H4 (cell line): ENCODE data around the gene EDN2.

DNA sequence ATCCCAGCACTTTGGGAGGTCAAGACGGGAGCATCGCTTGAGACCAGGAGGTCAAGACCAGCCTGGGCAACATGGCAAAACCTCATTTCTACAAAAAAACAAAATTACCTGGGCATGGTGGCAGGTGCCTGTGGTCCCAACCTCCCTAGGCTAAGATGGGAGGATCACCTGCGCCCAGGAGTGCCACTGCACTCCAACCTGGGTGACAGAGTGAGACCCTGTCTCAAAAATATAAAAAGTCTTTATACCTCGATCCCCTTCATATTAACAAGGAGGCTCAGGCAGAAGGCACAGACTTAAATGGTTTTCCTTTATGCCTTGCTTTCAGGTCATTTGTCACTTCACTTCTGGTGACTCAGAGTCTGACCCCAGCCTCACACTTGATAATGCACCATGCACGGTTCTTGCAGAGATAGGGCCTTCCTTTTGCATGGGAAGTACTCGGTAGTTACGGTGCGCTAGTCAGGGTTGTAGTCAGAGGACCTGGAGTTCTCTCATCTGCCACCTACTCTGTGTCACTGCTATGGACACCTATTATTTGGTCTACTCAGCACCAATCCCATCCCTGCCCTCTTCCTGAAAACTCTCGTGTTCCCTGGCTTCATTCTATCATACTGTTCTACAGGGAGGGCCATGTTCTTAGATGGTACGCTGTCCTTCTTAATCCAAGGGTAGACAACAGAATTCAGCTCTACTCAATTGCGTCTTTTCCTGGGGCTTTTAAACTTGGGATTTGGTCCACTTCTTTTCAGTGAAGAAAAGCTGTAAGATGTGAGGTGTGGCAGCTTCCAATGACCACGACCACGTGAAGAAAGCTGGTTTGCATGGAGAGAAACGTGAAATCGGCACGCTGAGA lies 43.7 kb upstream of the BMP8B start:
- RAMPAGE, long total RNA, result no peak

- RAMPAGE, long total RNA, result no peak
These were observed 571 bp downstream of the TRIT1 start for GRCh38 chr1:39882474-39883392.

DNA sequence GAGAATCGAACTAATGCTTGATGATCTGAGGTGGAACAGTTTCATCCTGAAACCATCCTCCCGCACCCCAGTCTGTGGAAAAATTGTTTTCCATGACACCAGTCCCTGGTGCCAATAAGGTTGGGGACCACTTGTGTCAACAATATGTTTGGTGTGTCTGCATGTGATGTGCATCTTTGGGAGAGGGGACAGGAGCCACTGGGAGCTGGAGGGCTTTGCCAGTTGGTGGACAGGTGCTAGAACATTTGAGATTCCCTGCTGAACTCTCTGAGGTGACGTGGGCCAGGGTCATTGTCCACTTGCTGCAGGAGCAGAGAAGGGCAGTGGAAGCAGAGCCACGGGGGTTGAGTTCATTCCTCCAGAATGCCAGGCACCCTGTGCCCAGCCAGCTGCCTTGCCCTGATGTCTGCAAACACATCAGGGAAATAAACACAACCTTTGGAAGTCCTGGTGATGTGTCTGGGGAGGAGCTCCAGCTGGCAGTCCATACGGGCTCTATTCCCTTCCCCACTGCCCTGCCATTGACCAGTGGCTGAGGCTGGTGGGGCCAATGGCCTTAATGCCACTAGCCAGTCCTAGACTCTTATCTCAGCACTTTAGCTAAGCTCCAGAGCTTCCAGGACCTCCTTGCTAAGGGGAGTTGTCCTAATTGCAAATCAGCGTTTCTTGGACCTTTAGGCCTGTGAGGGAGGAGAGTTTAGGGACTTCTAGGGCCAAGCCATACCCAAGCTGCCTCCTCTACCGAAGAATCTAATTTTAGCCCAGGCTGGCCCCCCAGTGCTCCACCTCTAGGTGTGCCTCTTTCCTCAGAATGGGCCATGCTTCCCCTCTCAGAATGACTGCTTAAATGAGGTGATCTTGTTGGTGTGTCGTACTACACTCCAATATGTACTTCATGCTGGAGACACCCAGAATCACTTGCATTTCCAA lies 26.1 kb upstream of the MFSD2A start:
- RAMPAGE, long total RNA, result no peak

DNA sequence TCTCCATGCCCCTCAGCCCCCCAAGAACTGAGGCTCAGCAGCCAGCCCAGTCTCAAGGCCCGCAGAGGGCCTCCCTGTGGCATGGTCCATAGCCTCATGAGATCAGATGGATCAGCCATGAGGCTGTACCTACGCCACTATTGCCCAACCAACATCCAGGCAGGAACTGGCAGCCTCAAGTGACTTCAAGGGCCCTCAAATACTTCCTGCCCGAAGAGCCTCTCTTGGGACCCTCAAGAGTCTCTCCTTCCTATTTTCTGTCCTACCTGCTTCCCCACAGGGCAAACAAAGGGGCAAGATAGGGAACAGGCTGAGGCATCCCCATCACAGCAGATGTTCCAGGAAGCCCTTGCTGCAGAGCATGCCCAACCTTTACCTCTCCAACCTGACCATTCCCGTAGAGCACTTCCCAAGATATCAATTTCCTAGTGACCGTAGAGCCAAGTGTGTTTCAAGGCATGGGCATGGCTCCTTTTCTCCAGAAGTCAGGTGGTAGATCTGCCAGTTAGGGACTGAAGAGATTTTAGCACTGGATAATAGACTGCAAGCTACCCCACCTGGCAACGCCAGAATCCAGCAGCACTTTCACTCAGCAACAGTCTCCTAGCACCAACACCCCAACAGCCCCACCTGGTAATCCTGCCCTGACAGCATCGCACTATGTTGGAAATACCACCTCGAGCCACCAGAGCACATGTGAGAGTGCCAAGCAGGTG lies 13.8 kb upstream of the MFSD2A start:
- RAMPAGE, long total RNA, result no peak

GRCh38 chr1:39955298-39955764 lies 386 bp downstream of the MFSD2A start:
- RAMPAGE, long total RNA, result no peak

GRCh38 chr1:40267634-40268292 lies 9.7 kb downstream of the ZMPSTE24 start:
- RAMPAGE, long total RNA, result no peak

DNA sequence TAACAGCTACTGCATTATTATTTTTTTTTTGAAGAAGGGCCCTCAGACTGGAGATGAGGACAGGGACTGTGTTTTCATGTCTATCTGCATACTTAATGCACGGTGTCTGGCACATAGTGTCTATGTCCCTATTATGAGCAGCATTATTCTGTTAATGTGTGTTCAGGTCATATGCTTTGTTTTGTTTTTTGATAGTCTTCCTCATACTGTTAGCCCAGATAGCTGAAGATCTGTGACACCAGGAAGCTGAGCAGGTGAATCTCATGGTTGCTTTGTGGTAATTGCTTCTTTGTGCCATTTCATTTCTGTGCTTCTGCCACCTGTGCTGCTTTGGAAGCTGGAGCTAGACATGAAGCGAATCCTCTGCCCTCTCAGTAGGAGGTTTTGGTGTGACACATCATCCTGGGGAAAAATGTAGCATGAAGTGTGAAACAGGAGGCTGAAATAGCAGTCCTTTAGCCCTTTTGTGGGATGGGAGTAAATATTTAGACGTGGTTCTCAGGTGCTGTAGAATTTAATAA lies 15.8 kb downstream of the SMAP2 start:
- RAMPAGE, long total RNA, result no peak

DNA sequence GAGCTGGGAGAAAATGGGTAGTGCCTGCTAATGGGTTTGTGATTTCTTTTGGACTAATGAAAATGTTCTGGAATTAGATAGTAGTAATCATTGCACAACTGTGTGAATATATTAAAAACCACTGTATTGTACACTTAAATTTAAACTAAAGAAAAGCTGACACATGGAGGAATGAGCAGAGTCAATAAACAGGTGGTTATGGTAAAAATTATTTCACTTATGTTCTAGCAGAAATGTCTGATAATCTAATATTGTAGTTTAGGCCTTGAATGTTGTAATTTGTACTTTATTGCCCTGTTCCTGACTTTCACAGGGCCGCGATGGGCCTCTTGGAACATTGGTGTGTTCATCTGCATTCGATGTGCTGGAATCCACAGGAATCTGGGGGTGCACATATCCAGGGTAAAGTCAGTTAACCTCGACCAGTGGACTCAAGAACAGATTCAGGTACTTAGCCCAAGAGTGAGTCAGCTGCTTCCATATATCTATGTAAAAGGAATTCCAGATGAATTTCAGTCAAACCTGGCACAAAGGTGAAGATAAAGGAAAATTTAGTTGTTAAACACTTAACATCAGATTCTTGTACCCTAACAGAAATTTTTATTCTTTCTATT lies 33.0 kb downstream of the SMAP2 start:
- RAMPAGE, long total RNA, result no peak

- RAMPAGE, long total RNA, result no peak
These were observed 28.4 kb upstream of the ZFP69B start for GRCh38 chr1:40421801-40422288.

DNA sequence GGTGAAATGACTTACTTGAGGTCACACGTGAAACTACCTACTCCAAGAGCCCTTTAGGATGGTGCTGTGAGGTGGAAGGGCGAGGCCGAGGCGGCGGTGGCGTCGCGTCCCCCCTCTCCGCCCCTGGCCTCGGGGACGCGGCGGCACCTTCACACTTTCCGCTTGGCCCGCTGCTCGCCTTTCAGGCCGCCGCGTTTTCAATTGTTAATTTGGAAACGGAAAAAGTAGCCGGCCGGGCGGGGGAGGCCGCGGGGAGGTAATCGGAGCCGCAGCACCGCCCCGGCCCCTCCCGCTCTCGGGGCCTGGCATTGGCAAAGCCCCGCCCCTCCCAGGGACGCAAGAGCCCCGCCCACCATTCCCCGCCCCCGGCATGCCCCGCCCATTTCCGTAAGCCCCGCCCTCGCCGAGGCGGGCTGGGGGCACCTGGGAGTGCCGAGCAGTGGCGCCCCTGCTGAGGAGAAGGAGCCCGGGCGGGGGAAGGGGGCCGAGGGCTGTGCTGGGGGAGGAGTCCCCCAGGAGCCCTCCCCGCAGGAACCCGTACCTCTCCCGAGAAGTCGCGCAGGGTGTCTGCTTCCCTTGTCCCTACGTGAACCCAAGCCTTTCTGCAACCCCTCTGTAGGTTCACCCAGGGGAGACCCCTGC lies 18.7 kb downstream of the KCNQ4 start:
- RAMPAGE, long total RNA, result no peak

GRCh38 chr1:40944871-40945644 lies 34.4 kb upstream of the CTPS1 start:
- RAMPAGE, long total RNA, result no peak

- RAMPAGE, long total RNA, result no peak
These were observed 19.5 kb downstream of the SLFNL1 start for GRCh38 chr1:41001921-41002522.

DNA sequence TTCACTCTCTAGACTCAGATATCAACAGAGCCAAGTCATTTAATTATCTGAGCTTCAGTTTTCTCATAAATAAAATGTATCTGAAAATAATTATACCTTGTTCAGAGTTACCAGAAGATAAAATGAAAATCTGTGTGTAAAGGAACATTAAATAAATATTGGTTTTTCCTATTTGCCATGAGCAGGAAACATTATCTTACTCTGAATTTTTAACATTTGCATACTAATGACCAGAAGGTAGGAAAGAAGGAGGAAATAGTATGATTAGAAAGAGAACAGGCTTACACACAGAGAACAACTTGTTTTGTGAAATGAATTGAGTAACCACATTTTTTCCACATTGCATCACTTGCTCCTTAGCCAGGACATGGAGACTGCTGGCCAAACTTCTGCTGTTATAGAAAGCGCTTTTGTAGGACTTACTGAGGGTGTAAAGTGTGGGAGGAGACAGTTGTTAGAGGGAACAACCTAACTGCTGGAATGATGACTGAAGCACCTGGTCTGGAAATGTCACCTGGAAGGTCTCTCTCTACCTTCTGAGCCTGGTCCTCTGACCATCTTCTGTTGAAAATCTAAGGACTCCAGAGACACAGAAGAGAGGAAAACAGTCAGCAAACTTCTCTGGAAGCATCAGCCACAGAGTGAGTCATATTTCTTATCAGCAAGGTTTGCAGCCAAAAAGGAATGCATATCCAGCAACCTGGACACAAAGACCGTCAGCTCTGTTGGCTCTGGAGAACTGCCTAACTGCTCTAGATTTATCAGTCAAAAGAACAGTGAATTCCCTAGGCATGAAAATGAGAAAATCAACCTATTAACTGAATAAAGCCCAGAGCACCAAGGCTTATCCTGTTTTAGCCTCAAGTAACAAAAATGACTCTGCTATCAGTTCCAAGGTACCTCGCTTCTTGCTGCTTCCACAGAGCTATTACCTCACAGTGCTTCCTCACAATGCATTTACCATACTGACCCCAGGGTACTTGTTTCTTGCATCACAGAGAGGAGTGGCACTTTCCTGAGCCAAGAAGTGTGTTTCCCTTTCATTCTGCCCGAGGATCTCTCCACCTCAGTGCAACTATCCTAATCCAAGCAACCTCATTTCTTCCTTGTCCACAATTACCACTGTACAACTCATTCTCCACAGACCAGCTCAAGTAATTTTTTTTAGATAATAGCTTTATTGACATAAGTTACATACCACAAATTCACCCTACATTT lies 88.0 kb upstream of the SLFNL1 start:
- RAMPAGE, long total RNA, result no peak

DNA sequence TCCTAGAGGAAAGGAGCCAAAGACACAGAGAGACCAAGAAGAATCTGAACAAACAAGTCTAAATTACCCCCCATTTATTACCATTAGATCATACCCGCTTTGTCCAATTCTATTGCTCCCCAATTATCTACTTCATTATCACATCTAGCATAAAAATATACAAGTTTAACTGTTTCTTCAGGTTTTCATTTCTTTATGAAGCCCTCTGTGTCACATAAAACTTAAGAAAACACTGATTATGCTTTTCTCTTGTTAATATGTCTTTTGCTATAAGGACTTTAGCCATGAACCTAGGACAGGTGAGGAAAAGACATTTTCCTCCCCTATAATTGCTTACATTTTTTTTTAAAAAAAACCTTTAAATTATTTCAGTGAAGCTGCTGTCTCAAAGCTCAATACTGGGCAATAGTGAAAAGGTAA lies 28.5 kb downstream of the SCMH1 start:
- RAMPAGE, long total RNA, result no peak

DNA sequence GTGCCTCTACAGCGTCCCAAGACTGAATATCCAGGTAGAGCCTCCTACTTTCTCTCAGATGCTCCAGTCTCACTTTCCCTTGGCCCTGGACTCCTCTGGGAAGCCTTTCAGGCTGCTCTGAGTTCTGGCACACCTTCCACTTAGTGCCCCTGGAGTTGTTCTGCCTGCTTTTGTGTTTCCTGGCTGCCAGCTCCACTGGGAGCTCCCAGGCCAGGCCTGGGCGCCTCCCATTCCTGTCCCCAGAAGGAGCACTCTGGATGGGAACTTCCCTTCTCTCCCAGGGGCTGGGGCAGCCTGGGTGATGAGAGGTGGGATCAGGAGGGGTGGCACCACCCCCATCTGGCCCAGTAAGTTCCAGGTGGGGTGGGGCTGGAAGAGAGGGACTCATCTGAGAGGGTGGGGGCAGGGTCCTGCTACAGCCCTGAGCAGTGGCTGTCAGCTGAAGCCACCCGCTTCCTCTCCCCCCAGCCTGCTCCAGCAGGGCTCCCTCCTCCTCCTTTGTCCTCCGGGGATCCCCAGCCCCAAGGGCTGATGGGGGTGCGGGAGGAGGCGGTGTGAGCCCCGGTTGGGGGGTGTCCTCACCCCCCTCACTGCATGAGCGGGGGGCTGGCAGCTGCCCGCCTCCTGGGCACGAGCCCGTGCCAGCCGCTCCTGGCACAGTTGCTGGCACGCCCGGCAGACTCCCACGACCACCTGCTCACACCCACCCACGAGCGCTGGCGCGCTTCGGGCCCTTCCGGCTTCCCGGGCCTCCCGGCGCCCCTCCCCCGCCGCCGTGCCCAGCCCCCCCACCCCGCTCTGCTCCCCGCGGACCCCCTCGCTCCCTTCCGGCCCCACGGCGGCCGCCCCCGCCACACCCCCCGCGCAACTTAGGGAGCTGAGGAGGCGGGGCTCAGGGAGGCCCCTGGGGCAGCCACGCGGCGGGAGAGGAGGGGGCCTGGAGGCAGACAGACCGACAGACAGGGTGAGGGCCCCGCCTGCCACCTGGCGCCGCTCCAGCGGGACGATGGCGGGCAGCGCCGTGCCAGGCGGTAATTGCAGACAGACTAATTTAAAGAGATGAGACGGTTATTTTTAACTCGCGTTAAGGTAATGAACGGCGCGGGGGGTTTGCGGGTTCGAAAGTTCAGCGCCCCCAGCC lies 118.4 kb downstream of the EDN2 start:
- RAMPAGE, long total RNA, result no peak

- RAMPAGE, long total RNA, result no peak
These were observed 65.7 kb downstream of the EDN2 start for GRCh38 chr1:41418696-41419239.

DNA sequence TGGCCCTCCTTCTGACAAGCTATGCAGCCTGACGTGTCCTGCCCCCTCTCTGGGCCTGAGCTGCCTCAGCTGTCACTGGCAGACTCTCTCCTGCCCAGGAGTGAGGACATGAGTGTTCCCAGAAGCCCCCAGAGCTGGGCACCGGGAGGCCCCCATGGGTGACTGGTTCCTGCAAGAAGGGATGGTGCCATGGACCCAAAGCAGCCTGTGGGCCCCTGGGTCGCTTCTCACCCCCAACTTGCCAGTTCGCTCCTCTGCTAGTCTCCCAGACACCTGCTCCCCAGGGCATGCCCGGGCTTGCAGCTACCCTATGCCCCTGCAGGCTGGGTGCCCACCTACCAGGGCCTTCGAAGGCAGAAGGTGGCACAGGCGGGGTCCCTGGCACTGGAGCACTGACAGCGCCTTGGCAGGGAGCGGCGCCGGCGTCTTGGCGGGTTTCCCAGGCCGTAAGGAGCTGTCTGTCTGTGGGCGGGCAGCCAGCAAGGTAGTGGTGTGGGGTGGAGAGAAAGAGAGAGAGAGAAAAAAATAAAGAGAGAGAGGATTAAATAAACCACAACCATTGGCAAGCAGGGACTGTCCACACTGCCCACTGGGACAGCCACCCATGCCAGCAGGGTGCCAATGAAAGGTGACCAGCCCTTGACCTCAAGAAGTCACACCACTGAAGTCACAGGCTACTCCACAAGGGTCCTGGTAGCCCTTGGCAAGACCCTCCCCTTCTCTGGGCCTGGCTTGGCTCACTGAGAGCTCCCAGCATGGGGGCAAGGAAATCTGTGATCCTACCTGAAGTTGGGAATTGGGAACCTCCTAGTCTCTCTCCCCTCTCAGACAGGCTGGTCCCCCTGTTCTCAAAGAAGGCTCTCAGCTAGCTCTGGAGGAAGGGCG lies 2.1 kb downstream of the EDN2 start:
- RAMPAGE, long total RNA, result no peak

GRCh38 chr1:41484159-41484968 lies at the start of gene EDN2:
Gene EDN2, minus strand, starts transcription at chr1:41484683.
- RAMPAGE, long total RNA, result no peak

GRCh38 chr1:41514297-41514802 lies 29.9 kb upstream of the EDN2 start:
- RAMPAGE, long total RNA, result no peak

GRCh38 chr1:41581431-41582353 lies 97.2 kb upstream of the EDN2 start:
- RAMPAGE, long total RNA, result no peak